ENCODE data around the genes DEFB115 and BCL2L1.

DNA sequence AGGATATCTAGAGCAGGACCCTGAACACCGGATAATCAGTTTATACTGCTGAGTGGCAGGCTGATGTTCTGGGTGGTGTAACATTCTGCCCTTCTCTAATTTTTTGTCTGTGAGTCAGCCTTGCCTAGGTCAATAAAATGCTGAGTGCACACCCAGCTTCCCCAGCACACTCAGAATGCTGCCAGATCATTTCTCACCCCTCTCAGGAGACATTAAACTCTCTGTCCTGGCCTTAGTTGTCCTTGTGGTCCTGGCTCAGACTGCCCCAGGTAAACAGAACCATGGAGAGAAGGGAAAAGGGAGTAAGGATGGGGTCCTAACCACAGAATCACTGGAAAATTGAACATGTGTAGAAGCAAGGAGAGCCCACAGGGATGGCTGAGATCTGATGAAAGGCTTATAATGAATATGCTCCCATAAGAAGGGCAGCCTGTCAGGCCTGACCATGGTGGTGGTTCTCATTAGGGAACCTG is at the start of gene DEFB115:
Gene DEFB115 (plus strand): TSS at position 176 of the 473 bp plus-strand sequence.
- PRO-cap = no peak

- PRO-cap = no peak
These were observed 23.9 kb downstream of the MCTS2 start for GRCh38 chr20:31570833-31571718.

DNA sequence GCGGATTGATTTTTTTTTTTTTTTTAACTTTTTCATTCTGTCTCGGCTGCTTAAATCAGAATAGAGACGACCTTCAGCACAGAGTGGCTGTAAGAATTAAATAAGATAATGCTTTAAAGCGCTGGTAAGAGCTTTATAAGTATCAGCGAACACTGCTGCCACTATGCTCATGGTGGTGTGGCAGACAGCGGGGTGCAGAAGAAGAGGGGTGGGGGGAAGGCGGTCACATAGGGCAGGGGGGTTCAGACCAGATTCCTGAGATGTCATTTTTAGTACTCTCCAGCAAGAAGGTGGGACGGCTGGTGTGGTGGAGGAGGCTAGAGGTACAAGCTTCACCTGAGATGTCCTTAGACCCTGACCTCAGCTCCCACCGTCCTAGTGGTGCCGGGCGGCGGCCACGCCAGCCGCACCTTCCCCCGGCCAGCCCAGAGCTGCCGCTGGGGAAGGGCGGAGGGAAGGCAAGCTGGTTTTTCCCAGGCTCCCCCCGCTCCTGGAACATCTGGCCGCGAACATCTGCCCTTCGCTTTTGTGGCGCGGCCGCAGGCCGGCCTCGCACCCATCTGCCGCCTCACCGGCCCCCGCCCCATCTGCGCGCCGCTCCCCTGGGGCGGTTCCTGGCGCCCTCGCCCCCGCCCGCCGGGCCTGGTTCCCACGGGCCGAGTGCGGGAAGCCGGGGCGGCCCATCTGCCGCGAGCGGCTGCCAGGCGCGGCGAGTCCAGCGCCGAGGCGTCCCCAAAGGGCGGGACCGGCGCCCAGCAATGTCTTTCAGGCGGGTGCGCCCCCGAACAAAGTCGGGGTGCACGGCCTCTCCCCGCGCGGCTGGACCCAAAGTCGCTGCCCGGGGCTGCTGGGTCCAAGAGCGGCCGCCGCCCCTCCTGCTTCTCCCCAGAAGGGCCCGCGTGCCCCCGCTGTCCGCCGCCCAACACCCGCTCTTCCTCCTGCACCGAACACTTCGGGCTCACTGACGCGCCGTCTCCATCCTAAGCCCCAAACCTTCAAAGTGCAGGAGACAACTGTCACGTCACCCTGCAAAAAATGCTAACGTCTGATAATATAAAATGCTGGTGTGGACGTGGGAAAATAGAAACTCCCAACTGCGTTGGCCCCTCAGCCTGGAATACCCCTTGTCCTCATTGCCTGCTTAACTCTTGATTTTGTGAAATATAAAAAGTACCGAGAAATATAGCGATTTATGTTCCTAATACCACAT is 17.4 kb upstream of the ID1 start:
- PRO-cap = bidirectional peak, plus-strand start at position 761 of the sequence, minus-strand start at position 562 of the sequence

DNA sequence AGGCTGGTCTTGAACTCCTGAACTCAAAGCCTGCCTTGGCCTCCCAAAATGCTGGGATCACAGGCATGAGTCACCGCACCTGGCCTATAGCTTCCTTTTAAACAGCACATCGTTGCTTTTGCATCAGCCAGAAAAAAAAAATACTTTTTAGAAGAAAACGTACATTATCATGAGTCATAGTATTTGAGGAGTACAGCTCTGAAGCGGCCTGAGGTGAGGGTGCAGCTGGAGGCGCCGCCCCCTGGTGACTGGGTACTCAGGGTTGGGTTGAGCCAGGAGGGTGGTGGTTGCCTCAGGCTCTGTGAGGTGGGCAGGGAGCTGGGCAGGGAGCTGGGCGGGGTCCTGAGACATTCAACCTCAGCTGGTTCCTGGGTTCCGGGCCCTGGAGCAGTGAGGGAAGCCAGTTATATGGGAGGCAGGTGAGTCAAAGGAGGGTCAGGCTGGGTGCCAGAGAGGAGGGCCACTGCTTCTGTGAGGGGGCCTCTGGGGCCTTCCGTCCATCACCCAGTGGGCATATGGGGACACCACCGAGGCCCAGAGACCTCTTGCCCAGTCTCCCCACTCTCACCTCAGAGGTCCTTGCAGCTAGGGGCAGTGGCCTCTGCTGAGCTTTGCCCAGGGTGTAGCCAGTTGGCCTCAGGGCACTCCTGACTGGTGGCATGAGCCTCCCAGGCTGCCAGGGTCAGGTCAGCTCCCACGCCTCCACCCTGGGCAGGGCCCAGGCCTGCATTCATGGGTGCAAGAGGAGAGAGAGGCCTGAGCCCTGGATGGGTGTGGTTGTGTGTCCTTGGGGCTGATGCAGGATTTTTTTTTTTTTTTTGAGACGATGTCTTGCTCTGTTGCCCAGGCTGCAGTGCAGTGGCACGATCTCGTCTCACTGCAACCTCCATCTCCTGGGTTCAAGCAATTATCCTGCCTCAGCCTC is 11.6 kb upstream of the ID1 start:
- PRO-cap = no peak

DNA sequence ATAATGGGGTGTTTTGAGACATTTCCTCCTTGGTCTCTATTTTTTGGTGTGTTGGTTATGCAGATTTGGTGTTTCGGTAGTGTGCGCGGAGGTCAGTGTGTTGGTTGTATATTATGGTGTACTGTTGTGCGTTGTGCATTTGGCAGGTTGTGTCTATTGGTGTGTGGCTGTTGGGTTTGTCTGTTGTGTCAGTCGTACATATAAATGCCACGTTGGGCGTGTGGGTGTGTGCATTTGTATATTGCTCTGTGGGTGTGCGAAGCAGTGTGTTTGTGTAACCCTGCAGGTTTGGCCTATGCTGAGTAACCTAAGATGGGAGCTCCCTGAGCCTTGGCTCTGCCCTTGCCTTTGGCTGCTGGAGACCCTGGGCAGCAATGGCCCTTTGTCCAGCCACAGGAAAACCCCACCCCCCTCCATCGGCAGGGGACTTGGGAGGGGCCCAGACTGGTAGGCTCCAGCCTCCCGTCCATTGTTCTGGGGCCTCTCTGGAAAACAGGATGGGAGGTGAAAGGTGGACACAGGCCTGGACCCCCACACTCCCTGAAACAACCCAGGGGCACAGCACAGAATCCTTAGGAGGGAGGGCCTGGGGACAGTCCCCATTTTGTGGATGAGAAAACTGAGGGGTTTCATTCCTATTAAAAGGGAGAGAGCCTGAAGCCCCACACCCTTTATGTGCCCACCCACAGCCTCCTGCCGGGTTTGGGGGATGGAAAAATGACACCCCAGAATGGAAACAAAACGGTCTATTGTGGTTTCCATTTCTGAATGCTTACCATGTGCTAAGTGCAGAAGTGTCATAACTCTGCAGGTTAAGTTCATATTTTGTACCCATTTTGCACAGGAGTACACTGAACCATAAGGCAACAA is 10.2 kb upstream of the ID1 start:
- PRO-cap = bidirectional peak, plus-strand start at position 515 of the sequence, minus-strand start at position 350 of the sequence

- PRO-cap = no peak
These were observed 620 bp downstream of the ID1 start for GRCh38 chr20:31605403-31606414.

- PRO-cap = no peak
These were observed 2.7 kb downstream of the ID1 start for GRCh38 chr20:31607871-31608046.

- PRO-cap = no peak
These were observed 4.4 kb upstream of the COX4I2 start for GRCh38 chr20:31633331-31633728.

DNA sequence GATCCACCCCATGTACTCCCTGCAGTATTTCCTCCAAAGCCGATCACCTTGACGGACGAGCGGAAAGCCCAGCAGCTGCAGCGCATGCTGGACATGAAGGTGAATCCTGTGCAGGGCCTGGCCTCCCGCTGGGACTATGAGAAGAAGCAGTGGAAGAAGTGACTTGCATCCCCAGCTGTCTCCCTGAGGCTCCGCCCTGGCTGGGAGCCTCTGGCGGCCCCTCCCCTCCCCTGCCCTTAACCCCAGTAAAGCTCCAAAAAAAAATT is 7.0 kb downstream of the COX4I2 start:
- PRO-cap = unidirectional peak, minus-strand start at position 138 of the sequence

DNA sequence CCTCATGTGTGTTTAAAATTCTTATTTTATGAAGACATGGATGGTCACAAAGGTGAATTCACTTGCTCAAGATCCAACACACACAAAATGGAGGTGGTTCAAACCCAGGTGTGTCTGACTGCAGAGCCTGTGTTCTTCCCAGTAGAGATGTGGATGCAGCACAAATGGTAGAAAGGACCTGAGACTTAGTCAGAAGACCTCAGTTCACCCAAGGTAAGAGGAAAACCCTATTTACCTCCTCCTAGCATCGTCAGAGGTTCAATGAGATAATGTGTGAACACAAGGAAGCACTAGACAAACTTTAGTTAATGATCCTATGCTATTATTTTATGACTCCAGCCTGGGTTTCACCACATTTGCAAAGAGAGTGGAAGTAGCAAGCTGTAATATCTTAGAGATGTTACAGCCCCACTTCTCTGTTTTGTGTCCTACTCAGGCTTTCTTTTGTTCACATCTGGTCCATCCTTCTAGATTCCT is 36.5 kb downstream of the BCL2L1 start:
- PRO-cap = no peak

DNA sequence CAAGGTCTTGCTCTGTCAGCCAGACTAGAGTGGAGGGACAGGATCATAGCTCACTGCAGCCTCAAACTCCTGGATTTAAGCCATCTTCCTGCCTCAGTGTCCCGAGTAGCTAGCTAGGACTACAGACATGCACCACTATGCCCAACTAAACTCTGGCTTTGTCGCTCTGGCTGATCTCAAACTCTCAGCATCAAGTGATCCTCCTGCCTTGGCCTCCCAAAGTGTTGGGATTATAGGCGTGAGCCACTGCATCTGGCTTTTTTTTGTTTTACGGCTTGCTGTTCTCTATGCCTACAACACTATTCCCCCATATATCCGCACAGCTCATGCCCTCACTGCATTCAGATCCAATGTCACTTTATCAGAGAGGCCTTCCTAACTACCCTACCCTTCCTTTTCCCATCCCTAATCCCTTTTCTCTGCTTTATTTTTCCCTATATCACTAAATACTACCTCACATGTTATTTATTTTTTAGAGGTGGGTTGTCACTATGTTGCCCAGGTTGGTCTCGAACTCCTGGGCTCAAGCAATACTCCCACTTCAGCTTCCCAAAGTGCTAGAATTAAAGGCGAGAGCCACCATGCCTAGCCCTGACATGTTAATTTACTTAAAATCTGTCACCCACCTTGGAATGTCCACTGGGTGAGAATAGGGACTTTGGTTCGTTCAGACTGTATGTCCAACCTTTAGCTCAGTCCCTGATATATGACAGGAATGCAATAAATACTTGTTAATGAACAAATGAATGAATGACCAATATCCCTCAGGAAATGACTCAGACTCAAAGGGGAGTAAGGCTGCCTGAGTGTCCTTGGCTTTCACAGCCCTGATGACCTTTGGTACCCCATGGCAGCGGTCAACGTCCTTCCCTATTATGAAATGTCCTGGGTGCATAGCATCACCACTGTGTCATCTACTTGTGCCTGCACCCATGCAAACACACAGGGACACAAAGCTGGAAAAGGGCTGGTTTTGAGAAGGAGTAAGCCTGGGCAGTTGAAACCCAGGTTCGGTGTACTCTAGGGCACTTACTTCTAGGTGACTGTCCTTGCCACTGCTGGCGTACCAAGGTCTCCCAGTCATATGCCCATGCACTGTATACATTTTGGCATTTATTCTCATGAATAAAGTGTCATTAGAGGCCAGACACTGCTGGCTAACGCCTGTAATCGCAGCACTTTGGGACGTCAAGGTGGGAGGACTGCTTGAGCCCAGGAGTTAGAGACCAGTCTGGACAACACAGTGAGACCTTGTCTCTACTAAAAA is 26.7 kb downstream of the BCL2L1 start:
- PRO-cap = no peak

GRCh38 chr20:31705622-31706422 is 16.8 kb downstream of the BCL2L1 start:
- PRO-cap = no peak

- PRO-cap = bidirectional peak, plus-strand start at chr20:31722854, minus-strand start at chr20:31722803
These were observed at the start of gene BCL2L1 for GRCh38 chr20:31722069-31723170. Gene BCL2L1 (minus strand): TSS chr20:31722868.

DNA sequence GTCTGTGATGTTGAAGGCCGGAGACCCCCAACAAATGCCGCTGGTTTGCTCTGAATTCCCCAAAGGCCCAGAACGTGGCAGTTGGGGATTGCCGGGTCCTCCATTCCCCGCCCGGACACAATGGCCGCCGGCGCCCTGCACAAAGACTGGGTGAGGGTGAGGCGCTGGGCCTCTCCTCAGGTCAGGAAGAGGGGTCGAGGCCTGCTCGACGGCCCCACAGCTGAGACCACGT is 419 bp upstream of the BCL2L1 start:
- PRO-cap = bidirectional peak, plus-strand start at position 139 of the sequence, minus-strand start at position 148 of the sequence

DNA sequence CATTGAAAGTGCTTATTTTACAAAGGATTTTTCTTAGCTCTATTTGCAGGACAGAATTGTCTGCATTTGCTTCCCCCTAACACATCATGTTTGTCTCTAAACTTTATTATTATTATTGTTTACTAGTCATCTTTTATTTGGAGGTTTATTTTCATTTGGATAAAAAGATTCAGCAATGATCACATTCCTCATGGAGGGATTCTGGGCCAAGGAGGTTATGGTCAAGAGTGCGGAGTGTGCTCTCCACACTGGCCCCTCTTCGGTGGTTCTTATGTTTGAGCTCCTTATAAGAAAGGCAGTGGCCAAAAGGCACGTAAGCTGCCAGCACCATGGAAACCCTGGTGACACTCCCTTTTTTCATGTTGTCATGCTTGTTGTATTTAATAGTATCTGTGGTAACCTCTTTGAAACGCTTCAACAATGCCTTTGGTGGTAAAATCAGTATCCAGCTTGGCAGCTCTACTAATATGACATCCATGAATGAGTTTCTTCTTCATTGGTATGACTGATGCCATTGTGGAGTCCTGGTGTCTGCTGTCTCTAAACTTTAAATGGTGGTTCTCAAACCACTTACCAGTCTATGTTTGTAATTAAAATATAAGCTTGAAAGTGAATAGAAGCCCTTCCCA is 10.8 kb upstream of the MYLK2 start:
- PRO-cap = no peak

DNA sequence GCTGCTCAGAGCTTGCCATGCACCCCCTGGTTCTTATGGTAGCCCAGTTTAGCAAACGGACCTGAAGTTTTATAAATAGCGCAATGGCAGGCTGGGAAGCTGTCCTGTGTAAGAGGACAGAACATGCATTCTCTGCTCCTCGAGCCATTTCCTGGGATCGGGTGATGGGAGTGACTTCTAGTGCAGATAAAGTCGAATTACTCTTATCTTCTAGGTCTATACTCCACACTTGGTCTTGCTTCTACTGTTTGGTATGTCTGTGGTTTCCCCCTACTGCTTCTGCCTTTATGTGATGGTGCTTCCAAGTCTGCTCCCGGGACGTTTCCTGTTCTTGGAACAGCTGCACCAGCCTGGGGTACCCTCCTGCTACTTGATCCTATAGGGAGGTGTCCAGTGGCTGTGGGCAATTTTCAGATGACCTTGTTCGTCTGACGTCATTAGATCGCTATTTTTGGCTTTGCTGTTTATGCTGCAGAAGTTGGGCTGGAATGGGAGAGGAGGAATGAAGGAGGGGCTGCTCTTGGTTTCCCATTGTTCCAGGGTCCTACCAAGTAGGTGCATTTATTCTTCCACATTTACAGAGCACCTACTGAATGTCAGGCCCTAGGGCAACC is 6.9 kb upstream of the MYLK2 start:
- PRO-cap = bidirectional peak, plus-strand start at position 474 of the sequence, minus-strand start at position 327 of the sequence

- PRO-cap = no peak
These were observed 18.6 kb downstream of the CCM2L start for GRCh38 chr20:32028921-32029244.

GRCh38 chr20:32187970-32188617 is 19.4 kb downstream of the PLAGL2 start:
- PRO-cap = no peak

GRCh38 chr20:32190839-32191517 is 16.6 kb downstream of the PLAGL2 start:
- PRO-cap = no peak

GRCh38 chr20:32209833-32210453 is 2.3 kb downstream of the POFUT1 start:
- PRO-cap = no peak